Placental epithelial cell (primary cell): ENCODE data around the gene ADCY1.

DNA sequence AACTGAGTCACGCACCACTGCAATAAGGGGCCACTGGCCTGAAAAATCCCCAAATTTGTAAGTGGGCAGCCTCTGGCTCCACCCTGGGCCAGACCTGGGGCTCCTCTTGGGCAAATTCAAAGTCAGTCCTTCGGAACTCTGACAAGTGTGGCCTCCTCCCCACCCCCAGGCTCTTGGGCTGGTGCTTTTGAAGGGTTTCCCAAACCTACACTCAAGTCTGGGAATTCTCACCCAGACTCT, 1.5 kb upstream of the MYO1G start:
- CAGE, long polyA plus RNA: no peak

DNA sequence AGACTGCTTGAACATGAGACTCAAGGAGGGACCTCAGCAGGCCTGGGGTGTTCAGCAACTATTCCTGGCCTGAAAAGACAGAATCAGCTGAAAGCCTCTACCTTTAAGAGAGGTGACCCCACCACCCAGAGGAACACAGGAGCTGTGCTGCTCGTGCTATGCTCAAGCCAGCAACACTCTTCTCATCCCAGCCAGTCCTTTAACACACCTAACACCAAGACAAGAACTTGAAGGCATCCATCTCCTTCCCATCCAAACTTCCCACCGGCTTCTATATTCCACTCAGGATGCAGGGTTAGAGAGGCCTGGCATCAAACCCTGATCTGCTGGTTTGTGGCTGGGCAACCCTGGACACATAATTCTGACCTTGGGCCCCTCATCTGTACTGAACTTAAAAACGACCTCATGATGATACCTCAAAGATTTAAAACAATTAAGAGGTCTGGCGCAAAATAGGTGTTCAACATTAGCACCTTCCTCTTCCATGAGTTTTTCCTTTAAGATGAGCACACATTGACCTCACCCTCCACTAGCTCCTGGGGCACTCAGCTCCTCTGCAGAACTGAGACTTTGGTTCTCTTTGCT, 5.6 kb upstream of the MYO1G start:
- CAGE, long polyA plus RNA: no peak

DNA sequence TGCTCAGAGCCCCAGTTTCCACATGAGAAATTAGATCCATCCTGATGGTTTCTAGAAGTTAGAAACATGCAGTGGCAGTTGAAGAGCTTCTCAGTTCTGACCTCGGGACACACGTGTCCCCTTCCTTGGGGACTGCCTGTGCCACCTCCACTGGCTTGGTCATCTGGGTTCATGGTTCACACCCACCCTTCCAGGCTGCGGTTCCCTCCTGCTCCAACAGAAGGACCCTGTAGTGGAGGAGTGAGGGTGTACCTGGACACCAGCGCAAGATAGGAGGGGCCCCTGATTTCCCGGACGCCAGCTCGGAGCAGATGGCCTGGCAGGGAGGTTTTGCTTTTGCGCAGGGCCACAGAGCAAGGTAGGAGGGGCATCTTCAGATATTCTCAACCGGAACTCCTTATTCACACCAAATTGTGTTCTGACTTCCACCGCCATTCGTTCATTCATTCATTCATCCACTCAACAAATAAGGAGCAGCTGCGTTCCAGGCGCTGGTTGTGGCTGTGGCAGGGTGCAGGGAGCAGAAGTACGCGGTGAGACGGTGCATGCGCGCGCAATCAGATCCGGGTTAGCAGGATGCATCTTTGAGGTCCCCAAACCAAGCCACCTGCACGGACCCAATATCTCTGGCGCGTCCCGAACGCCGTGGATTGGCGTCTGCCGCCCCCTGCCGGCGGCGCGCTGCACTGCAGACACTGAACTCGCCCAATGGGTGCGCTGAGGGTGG, 102.1 kb downstream of the RAMP3 start:
- CAGE, long polyA plus RNA: no peak

DNA sequence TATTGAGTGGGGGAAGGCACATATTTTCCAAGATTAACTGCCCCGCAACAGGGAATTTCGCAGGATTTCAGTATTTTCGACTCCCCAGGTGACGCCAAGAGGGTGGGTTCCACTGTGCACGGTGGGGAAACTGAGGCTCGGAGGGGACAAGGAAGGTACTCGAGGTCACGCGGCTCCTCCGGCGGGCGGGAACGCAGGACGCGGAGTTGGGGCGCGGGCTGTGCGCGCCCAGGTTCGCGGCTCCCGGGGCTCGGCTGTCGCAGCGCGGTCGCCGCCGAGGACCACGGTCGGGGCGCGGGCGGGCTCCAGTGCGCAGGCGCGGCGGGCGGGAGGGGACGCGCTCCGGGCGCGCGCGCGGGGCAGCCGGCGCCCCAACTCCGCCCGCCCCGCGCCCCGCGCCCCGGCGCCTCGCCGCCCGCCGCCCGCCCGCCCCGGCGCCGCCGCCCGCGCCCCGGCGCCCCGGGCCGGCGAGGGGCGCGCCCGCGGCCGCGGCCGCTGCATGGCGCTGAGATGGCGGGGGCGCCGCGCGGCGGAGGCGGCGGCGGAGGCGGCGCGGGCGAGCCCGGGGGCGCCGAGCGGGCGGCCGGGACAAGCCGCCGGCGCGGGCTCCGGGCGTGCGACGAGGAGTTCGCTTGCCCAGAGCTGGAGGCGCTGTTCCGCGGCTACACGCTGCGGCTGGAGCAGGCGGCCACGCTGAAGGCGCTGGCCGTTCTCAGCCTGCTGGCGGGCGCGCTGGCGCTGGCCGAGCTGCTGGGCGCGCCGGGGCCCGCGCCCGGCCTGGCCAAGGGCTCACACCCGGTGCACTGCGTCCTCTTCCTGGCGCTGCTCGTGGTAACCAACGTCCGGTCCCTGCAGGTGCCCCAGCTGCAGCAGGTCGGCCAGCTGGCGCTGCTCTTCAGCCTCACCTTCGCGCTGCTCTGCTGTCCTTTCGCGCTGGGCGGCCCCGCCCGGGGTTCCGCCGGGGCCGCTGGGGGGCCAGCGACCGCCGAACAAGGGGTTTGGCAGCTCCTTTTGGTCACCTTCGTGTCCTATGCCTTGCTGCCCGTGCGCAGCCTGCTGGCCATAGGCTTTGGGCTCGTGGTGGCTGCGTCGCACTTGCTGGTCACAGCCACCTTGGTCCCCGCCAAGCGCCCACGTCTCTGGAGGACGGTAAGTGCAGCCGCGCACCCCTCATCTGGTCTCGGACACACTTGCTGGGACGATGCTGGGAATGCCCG, at the start of gene ADCY1:
ADCY1 (plus strand) TSS at position 335 of the 1,217 bp plus-strand sequence.
- CAGE, long polyA plus RNA: no peak

GRCh38 chr7:45697757-45698216, 123.6 kb downstream of the ADCY1 start:
- CAGE, long polyA plus RNA: no peak

GRCh38 chr7:45727546-45727966, 145.3 kb downstream of the CCDC201 start:
- CAGE, long polyA plus RNA: no peak

- CAGE, long polyA plus RNA: no peak
Measured at GRCh38 chr7:45885081-45885557, 3.2 kb upstream of the IGFBP1 start.

DNA sequence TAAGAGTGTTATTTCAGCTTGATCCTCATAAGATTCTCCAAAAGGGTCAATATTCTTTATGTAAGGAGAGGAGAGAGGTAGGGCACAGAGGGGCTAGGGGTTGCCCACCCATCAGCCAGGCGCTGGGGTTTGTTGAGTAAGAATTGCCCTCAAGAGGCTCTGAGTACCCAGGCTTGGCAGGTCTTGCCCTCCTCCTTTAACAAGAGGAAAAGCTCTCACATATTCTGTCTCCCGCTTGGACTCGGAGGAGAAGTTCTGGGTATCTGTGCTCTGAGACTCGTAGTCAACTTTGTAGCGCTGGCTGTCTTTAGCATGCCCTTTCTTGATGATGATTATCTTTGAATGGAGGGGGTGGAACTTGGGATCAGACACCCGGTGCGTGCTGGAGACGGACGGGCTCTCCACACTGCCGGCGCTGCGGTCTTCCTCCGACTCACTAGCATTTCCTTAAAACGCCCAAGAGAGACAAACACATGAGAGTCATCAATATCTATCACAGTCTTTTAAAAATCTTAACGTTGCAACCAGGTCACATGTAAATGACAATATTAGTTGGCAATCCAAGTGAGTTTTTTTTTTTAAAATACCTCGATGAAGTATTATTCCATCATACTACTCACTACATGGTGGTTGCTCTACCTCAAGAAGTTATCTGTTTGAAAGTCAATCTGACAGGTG, 3.9 kb downstream of the IGFBP3 start:
- CAGE, long polyA plus RNA: no peak

DNA sequence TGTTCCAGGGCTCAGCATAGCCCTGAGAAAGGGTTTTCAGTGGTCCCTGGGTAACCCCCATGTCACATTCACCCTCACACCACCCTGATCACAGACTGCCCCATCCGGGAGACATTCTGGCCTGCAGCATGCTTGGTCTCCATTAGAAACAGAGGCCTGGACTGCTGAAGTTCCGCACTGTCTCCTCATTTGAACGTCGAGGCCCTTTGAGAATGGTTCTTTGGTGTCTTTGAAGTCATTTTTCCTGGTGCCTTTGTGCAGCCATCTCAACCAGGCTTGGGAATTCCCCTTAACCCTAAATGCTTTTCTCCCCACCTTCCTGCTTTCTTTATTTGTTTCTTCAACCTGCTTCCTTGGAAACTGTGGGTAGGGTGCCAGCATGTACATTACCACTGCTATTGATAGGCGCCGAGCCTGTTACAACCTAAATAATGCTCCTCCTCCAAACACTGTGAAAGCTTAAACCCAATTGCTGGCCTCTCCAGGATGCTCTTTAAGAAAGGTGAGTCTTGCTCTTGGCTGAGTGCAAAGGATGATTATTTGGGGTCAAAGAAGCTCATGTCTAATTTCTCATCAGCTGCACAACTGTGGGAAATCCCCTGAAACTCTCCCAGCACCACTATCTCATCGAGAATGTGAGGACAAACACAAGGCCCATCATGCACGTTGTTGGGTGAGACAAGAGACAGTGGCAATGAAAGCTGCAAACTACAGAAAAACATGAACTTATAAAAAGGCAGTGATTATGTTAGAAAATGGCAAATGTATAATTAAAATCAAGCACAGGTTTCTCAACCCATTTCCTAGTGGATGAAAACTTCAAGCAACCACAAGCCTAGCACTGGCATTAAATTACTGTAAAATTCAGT, 285.4 kb upstream of the IGFBP3 start:
- CAGE, long polyA plus RNA: no peak

DNA sequence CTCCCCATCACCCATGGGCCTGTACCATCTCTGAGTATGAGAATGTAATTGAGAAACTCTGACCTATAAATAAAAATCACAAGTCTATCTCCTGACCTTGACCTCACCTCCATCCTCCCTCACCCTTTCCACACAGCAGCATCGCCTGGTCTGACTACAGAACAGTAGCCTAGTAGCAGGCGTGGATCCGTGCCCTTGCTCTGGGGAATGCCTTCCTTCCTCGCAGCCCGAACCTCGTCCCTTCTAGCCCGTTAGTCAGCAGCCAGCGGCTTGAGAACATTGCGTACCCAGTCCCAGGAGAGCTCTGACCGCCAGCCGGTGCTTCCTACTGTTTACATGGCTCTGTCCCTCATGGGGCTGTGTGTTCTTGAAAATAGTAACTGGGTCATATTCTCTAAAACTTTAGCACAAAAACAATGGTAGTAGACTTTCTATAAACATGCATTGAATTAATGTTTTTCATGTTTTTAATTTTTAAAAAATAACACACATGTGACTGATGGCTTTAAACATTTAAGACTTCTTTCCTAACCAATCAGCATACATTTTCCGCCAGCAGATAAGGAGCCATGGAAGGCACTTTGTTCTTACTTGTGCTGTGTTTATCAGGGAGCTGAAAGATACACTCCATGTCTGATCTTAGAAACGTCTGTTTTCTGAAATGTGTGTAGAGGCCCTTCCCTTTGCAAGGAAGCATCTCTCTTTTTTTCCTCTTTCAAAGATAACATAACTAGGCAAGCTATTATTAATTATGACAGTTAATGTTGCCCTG, 682.8 kb upstream of the IGFBP3 start:
- CAGE, long polyA plus RNA: no peak

DNA sequence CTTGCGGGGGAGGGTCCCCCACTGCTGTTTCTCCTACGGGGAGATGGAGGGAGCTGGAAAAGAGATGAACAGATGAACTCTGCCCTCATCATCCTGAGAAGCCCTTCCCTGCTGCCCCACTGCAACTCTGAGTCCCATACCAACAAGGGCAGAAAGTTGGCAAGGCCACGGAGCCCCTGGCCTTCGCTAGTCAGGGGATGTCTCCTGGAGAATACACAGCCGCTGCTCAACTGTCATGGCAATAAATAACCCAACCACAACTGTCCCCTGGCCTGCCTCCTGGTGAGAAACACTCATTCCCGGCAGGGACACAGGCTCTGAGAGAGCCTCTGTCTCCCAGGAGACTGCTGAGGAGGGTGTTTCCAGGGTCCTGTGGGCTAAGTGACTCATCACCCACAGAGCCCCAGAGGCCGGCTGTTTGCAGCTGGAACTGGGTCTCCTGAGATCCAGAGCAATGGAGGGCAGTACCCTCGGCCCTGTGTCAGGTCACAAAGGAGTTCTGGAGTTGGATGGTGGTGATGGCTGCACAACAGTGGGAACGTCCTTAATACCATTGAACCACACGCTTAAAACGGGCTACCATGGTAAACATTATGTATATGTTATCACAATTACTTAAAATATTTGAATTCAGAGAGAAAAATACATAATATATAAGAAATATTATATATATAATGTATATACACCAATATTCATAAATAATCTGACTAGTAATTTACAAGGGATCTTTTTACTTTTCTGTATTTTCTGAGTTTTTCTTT, 354.0 kb downstream of the TNS3 start:
- CAGE, long polyA plus RNA: no peak

- CAGE, long polyA plus RNA: no peak
Measured at GRCh38 chr7:47253482-47254041, 328.3 kb downstream of the TNS3 start.

GRCh38 chr7:47477889-47478488, 103.9 kb downstream of the TNS3 start:
- CAGE, long polyA plus RNA: no peak

- CAGE, long polyA plus RNA: no peak
Measured at GRCh38 chr7:47480010-47480475, 101.9 kb downstream of the TNS3 start.

DNA sequence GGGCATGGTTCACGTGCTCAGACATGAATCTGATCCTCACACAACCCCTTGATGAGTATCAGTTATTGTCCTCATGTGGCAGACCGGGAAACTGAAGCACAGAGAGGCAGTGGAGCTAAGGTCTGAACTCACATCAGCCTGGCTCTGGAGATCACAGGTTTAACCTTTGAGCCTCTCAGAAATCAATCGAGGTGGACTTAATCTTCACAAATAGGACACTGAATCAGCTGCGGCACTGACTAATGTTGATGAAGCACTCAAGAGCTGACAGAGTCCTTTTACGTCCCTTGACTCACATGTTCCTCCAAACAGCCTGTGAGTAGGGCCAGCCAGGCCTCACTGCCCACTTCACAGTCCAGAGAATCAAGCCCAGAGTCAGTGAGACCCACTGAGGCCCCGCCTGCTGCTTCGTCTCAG, 63.2 kb downstream of the TNS3 start:
- CAGE, long polyA plus RNA: no peak

- CAGE, long polyA plus RNA: no peak
Measured at GRCh38 chr7:47546423-47547368, 35.2 kb downstream of the TNS3 start.

GRCh38 chr7:47588730-47589204, 6.9 kb upstream of the TNS3 start:
- CAGE, long polyA plus RNA: no peak

DNA sequence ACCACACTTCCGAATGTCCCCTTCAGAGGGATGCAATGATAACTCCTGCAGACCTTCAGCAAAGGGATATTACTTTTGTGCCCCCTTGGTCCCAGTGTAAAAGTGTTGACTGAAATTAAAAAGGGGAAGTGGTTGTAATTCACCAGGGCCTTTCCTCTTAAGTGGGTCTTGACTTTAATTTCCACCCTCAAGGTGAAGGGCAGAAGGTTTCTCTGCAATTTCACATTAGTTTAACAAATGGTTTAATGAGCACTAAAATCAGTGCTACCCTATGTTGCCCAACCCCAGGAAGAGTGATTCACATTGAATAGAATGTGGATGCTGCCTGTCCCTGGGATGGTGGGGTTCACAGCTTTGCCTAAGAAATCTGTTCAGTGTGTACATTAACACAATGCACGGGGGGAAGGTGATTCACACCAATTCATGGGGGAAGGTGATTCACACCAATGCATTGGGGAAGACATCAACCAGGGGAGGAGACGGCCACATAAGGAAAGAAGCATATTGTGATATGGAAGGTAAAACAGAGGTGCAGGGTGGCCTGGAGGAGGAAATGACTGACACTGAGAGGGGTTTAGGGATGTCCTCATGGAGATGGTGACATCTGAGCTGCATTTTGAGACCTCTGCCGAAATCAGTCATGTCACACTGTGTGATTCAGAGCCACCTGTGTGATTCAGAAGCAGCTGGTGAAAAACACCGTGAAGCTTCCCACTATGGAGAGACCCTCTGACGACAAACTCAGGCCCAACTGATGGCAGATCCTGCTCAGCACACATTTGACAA, 19.5 kb upstream of the TNS3 start:
- CAGE, long polyA plus RNA: no peak

- CAGE, long polyA plus RNA: no peak
Measured at GRCh38 chr7:47647189-47647811, 65.4 kb upstream of the TNS3 start.

GRCh38 chr7:47783731-47784311, 164.4 kb downstream of the PKD1L1 start:
- CAGE, long polyA plus RNA: no peak